Thoracic aorta endothelial cell (primary cell): ENCODE measurements around the genes ACAD11 and KY.

- CAGE, long polyA plus RNA: no peak
These were observed 61.7 kb upstream of the ATP2C1 start for GRCh38 chr3:130832106-130832608.

GRCh38 chr3:131027005-131027558 lies 405 bp downstream of the NEK11 start:
- CAGE, long polyA plus RNA: no peak

DNA sequence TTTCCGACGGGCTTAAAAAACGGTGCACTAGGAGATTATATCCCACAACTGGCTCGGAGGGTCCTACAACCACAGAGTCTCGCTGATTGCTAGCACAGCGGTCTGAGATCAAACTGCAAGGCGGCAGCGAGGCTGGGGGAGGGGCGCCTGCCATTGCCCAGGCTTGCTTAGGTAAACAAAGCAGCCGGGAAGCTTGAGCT lies 49.9 kb upstream of the NUDT16 start:
- CAGE, long polyA plus RNA: no peak

- CAGE, long polyA plus RNA: no peak
These were observed 37.2 kb upstream of the NUDT16 start for GRCh38 chr3:131344287-131344892.

DNA sequence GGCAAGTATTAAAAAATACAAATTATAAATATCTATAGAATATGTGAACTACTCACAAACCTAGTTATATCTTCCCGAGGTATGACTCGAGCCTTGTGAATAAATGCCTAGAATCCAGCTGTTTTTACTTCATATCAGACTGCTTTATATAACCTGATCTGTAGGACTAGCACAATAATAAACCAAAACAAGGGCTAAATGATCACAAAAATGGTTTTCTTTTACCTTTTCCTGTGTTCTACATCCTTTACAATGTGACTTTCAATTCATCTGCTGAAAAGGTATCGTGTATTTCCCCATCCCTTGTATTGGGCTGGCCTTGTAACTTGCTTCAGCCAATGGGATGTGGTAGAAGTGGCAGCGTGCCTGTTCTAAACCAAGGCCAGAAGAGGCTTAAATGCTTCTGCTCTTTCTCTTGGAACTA lies 230.5 kb downstream of the CPNE4 start:
- CAGE, long polyA plus RNA: no peak

DNA sequence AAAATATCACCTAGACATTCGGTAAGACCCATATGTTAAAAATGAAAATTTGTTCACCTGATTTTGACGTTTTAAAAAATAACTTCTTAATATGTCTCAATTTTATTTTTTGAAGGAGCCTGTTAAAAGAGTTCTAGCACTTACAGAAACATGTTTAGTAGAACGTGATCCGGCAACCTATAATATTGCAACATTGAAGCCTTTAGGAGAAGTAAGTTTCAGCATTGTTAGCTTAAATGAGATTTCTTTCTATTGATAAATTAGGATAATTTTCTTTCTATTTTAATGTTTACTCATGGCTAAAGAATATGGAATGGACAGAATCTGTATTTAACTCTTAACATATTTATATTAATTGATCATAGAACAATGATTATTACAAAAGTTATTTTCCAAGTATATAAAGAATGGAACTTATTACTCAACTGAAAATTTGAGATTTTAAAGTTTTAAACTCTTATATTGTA lies 36.2 kb downstream of the DNAJC13 start:
- CAGE, long polyA plus RNA: no peak

- CAGE, long polyA plus RNA: no peak
These were observed 1.2 kb downstream of the ACAD11 start for GRCh38 chr3:132658337-132658792.

DNA sequence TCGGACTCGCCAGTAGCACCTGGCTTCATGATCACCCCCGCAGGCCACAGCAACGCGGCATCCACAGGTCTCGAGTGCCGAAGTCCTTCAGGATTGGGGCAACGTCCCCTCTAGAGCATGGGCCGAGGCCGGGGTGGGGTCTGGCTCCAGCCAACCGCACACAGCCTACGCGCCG lies at the start of gene ACAD11:
TSS of gene ACAD11 (minus strand) at position 87 of the 175 bp plus-strand sequence.
- CAGE, long polyA plus RNA: no peak

DNA sequence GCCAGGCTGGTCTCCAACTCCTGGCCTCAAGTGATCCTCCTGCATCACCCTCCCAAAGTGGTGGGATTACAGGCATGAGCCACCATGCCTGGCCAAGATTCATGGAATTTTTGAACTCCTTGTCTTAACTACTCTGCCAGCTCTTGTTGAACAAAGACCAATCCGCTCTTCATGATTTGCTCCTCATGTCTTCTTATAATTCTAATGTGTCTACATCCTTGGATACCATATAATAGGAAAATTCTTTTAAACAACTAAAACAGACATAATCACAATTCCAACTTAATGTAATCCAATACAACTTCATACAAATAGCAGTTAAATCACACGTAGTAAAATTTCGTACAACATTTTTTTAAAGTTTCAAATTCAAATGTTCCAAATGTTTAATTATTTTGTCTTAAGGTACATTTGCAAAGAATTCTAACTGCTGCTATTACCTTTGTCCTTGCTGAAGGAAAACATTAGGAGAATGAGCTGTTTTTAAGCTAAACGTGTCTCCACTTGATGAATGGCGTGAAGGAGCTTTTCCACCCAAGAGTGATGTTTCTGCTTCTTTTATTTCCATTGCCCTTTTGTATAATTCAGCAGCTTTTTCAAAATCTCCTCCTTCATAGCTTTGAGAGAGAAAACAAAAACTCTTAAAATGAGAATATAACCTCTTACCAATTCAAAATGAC lies 21.5 kb downstream of the UBA5 start:
- CAGE, long polyA plus RNA: no peak

DNA sequence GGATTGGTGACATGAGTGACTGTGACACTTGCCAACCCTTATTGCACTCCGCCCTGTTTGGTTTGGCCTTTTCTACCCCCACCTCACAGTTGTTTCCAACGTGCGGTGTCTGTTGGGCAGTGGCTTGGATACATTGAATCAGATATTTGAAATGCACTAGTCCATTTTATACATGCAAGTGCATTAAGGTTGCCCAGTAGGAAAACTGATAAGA lies 1.9 kb downstream of the NPHP3 start:
- CAGE, long polyA plus RNA: no peak

GRCh38 chr3:133425365-133425670 lies 25.5 kb downstream of the BFSP2 start:
- CAGE, long polyA plus RNA: no peak

GRCh38 chr3:133512878-133513099 lies 60.7 kb upstream of the CDV3 start:
- CAGE, long polyA plus RNA: no peak

GRCh38 chr3:133749591-133750307 lies 3.6 kb downstream of the TF start:
- CAGE, long polyA plus RNA: no peak

- CAGE, long polyA plus RNA: no peak
These were observed 39.0 kb downstream of the RYK start for GRCh38 chr3:134211606-134212136.

GRCh38 chr3:134222726-134223589 lies 27.7 kb downstream of the RYK start:
- CAGE, long polyA plus RNA: no peak

DNA sequence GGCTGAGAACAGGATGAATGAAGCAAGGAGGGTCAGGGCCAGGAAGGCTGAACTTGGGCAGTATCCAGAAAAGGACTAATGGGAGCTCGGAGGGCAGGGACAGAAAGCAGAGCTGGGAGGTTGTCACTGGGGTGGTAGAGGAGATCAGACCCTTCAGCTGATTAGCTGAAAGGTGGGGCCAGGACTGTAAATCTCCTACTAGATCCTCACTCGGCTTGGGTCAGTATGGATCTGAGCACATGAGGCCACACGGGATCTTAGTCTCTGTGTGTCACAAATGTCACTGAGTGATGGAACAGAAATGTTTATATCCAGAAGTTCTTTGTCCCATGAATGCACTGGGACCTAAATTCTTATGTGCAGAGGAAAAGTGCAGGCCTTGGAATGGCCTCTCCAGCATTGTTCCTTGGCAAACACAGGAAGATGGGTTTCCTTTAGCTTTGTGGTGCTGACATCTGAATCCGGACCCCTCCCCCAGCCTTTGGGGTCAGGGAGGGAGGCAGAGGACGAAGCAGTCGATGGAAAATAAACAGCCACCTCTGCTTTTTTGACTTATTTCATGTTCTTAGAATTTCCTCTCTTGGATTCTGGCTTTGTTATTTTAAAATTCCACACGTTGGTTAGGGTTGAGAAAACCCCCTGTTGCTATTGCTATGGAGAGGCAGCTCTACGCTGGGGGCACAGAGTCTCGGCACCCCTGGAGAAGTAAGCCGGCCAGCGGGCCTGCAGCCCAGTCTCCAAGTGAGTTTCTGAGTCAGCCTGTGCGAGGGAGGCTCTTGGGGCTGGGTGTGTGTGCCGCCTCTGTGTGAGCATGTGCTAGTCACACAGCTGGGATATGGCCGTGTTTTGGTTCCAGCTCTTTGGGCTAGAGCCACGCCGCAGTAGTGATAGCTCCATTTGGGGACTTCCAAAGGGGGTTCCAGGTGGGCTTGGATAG lies 59.1 kb downstream of the AMOTL2 start:
- CAGE, long polyA plus RNA: no peak

DNA sequence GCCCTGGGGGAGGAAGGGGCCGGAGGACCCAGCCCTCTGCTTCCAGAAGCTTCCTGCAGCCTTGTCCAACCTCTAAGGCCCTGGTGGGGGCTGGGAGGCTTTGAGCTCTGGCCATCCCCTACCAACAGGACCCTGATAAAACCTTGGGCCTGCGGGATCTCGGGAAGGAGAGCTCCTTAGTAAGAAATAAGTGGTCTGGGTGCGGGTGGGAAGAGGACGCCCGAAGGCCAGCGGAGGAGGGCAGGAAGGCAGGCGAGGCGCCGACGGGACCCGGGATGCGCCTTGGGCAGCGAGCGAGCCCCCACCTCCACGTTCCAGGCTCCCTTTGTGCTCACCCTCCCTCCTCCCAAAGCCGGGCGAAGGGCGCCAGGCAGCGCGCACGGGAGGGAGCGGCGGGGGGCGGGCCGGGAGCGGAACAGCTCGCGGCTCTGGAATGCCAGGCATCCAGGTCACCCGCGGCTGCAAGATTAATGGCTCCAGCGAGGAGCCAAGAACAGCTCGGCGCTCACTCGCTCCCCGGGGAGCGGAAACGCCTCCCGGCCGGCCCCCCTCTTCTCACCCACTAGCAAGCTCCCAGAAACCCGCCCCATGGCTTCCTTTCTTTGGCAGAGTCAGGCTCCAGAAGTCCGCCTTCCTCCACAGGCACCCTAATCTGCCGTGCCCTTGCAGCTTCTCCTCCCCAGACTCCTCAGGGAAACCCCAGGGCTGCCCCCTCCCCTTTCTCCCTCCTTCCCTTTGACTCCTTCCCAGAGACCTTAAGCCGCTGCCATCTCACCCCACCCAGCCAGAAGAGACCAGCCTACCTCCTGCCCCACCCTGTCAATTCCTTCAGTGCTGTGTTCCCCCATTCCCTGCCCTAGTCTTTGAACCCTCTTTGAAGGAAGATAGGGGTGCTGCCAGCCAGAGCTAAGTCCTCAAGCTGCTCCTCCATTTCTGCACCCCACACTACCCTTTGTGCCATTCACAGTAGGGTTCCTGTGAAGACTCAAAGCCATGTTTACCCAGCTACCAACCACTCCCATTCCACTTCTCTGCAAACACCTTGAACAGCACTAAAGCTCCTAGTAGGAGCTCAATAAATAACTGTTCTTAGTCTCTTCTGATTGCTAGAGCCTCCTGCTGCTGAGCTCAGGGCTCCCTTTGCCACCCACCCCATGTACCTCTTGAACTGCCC lies 10.0 kb downstream of the AMOTL2 start:
- CAGE, long polyA plus RNA: no peak

- CAGE, long polyA plus RNA: no peak
These were observed 21.1 kb downstream of the CEP63 start for GRCh38 chr3:134506829-134507510.

- CAGE, long polyA plus RNA: no peak
These were observed at the start of gene KY for GRCh38 chr3:134650731-134651529. TSS of gene KY (minus strand) at chr3:134651022.

- CAGE, long polyA plus RNA: no peak
These were observed 824 bp upstream of the KY start for GRCh38 chr3:134651553-134652139.